ENCODE data around the genes DBP, DHDH, ENSG00000268655, CGB8, PPFIA3 and DKKL1.

DNA sequence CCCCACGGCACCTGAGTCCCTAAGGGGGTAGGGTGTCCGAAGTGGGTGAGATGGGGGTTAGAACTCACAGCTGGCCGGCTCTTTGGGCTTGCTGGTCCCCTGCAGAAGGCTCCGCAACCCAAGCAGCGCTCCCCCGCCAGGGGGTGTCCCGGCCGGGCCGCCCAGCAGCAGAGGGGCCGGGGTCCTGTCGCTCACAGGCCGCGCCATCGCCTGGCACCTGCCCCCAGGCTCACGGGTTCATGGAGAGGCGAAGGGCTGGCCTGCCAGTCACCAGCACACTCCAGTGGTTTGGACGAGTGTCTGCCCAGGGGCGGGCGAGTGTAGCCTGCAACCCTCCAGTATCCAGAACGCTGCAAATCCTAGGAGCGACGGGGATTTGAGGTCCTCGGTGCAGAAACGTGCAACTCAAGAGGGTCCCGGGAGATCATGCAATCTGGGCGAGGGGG is 368 bp downstream of the DBP start:
- RRBS, result 10% methylated on average over 4 of the region's 26 CpGs

- RRBS, result 2% methylated on average over 7 of the region's 43 CpGs
Observed at GRCh38 chr19:48637234-48637750, at the start of gene DBP. Gene DBP, minus strand, starts transcription at chr19:48637379.

DNA sequence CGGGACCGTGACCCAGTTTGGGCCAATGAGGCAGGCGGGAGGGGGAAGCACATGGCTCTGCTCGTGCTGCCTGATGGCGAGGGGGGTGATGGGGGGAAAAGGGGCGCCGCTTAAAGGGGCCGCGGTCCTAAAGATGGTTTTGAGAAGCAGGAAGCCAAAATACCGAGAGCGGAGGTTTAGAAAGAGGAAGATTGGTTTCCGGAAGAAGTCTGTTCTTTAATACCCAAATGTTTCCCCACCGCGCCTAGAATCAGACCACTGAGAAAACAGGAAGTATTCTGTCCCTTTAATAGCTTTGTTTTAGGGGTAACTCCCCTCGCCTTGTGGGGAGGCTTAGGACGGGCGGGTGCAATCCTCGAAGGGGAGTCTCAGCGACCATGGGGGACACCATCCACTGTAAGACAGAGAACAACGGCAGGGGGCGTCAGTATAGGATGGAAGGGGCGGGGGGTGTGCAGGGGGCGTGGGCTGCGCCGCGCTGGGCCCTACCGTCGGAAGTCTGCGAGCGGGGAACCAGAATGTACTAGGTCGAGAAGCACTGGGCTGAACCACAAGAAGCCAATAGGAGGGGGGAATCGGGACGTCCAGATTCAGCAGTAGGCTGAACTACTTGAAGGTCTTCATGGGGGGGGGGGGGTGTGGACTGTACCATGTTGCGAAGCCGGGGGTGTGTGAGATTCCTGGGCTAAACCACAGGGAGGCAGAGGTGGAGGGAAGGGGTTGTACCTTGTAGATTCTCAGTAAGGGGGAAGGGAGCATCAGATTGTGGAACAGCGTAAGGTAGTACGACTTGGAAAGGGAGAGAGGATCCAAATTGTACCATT is 784 bp upstream of the DBP start:
- RRBS, result no CpG with 5 or more reads among the region's 37 CpGs

DNA sequence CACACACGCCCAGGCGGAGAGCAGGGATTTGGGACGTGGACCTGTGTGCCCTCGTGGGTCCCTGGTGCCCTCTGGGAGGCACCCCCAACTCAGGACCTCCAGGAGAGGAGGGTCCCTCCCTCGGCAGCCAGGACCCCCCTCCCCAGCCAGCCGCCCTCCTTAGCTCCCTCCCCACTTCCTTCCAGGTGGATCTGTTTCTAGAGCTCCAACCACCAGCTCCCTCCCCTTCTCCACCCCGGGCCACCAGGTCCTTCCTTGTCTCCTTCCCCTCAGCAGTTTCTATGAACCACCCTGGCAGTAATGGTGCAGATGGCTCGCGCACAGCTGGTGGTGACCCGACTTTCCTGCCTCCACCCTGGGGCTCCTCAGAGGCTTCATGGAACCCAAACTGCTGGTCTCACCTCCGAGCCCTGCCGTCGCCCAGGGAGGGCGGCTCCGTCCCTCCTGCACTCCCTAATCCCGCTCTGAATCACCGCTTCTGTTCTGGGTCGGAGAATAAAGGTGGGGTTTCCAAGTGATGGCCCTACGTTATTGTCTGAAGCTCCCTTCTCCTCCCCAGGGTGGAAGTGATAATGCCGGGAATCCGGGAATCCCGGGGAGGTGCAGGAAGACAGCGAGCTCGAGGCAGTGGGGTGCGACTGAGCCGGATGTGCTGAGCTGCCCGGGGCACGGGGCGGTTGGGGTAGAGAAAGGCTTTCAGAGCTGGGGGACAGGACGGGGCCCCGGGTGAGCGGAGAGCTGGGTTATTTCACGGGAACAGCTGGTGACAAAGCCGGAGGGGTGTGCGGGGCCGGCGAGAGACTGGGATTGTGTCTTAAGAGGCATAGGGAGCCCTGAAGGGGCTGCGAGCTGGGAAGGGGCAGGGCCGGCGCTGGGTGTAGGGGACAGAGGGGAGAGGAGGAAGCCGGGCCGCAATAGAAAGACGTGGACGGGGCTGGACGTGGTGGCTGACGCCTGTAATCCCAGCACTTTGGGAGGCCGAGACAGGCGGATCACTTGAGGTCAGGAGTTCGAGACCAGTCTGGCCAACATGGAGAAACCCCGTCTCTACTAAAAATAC is 691 bp downstream of the FUT2 start:
- RRBS, result 94% methylated on average over 12 of the region's 50 CpGs

DNA sequence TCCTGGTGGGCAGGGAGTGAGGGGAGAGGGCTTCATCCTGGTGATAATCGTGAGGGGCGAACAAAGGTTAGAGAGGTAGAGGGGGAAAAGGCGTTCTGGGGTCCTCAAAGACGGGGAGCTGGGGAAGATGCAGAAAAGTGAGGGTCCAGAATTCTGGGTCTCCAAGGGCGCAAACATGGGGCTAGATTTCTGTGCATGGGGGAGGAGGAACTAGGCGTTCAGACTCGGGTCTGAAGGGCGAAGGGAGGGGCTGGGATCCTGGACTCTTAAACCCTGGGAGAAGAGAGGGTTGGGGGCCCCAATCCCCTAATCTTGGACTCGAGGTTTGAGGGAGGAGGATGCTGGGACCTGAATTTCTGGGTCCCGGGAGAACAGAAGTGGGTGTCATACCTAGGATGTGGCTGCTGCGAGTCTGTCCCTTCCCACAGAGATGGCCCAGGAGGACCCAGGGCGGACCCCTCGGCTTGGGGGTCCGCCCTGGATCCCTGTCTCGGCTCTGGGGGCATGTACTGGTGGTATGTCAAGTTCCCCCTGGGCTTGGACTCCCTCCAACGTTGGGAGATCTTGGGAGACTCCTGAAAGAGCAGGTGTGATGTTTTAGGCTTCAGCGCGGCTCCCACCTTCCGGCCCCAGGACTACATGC is 4.5 kb downstream of the MAMSTR start:
- RRBS, result no CpG with 5 or more reads among the region's 19 CpGs

GRCh38 chr19:48715648-48716237 is 3.8 kb downstream of the MAMSTR start:
- RRBS, result 91% methylated on average over 8 of the region's 23 CpGs

DNA sequence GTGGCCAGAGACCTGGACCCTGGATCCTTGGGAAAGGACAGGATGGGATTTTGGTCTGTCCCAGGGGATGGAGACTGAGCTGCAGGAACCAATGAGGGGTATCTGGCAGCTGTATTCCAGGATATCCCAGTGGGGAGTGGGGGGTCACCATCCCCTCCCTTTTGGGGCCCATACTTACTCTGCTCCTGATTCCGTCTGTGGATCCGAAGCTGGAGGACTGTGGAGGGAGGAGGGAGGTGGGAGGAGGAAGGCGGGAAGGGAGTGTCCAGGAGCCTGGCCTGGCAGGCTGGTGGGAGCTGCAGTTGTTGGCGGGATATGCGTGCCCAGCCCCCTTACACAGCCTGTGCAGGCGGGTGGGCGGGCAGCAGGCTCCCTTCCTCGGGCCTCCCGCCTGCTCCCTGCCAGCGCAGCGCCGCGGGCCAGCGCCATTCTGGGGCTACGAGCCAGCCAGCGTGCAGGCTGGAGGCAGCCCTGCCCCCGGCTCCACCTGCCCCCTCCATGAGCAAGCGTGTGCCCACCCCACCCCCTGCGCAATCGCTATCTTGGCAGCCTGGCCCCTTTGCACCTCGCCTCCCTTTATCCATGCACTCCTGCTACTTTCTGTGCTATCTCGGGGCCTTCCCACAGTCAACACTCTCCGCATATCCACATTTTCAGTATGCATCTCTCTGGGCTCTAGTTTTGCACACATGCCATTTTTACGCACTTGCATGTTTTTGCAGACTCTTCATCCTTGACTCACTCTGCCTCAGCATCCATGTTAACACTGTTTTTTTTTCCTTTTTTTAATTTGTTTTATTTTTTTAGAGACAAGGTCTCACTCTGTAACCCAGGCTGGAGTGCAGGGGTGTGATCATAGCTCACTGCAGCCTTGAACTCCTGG is 2.8 kb downstream of the MAMSTR start:
- RRBS, result no CpG with 5 or more reads among the region's 24 CpGs

GRCh38 chr19:48780751-48781025 is 25.4 kb downstream of the FGF21 start:
- RRBS, result no CpG with 5 or more reads among the region's 4 CpGs

GRCh38 chr19:48874352-48875127 is 2.3 kb downstream of the PPP1R15A start:
- RRBS, result no CpG with 5 or more reads among the region's 17 CpGs

- RRBS, result no CpG with 5 or more reads among the region's 44 CpGs
Observed at GRCh38 chr19:48933323-48934070, at the start of gene DHDH. Gene DHDH, plus strand, starts transcription at chr19:48933699.

DNA sequence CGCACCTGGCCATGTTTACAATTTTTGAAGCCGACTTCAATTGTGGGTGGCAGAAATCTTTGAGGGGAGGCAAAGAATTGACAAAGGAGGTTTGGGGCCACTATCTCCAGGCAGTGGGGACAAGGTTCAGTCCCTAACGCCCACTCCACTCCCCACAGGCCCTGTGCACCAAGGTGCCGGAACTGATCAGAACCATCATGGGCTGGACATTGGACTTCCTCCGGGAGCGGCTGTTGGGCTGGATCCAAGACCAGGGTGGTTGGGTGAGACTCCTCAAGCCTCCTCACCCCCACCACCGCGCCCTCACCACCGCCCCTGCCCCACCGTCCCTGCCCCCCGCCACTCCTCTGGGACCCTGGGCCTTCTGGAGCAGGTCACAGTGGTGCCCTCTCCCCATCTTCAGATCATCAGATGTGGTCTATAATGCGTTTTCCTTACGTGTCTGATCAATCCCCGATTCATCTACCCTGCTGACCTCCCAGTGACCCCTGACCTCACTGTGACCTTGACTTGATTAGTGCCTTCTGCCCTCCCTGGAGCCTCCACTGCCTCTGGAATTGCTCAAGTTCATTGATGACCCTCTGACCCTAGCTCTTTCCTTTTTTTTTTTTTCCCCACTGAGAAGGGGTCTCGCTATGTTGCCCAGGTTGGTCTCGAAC is 4.3 kb upstream of the FTL start:
- RRBS, result no CpG with 5 or more reads among the region's 16 CpGs

GRCh38 chr19:48965519-48966448 is 675 bp downstream of the FTL start:
- RRBS, result no CpG with 5 or more reads among the region's 54 CpGs

DNA sequence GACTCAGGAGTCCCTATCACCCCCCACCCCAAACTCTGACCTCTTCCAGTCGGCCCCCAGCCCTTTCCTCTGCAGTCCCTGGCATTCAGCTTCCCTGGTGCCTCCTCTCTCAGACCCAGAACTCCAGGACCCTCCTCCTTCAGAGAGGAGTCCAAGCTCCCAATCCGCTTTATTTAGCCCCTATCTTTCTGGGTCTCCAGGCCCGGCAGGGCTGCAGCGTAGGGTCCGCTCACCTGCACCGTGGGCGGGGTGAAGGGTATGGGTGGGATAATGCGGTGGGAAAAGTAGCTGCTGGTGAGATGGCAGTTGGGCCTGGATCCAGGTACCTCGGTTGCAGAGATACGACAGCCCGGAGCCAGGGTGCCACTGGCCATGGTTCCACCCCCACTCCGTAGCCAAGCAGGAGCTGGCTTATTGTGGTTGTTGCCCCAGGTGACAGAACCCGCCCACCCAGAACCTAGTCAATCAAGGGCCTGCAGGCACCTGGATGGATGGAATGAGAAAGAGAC is at the start of gene ENSG00000268655:
ENSG00000268655 (minus strand) TSS at position 408 of the 509 bp plus-strand sequence.
- RRBS, result no CpG with 5 or more reads among the region's 13 CpGs

DNA sequence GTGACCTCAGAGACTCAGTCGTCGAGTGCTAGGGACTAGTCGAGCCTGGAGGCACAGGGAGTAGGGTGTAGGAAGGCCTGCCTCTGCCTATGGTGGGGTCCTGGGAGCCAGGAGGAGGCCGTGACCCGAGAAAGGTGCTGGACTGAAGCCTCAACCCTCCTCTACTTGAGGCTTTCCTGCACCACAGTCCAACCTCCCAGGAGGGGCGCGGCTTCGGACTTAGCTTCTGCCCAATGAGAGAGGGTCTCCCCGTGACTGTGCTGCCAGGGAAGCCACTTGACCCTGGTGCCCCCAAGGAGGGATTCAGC is at the start of gene CGB8:
CGB8 (minus strand) TSS at position 149 of the 308 bp plus-strand sequence.
- RRBS, result no CpG with 5 or more reads among the region's 9 CpGs

DNA sequence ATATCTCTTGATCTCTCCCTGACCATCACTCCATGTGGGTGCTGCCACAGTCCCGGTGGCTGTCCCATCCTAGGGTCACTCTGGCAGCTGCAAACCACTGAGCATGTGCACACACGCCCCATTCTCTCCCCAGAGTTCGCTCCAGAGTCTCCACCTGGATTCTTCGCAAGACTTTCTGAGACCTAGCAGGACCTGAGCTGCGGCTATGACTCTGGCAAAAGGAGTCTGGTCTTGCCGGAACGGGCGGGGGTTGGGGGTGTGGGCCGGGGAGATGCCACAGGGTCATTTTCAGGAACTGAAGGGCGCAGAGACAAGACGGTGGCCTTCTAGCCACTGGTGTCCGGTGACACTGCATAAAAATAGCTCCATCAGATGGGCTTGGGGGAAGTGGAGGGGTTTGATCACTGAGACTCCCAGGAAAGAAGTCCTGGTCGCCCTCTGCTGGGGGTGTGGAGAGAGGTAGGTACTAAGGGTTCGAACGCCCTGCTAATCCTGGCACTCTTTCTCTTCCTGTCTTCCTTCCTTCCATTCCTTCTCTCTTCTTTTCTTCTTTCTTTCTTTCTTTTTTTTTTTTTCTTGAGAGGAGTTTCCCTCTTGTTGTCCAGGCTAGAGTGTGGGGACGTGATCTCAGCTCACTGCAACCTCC is 1.3 kb upstream of the KCNA7 start:
- RRBS, result 52% methylated on average over 4 of the region's 16 CpGs

GRCh38 chr19:49107364-49108802 is 6.3 kb upstream of the LIN7B start:
- RRBS, result 97% methylated on average over 31 of the region's 111 CpGs

- RRBS, result 2% methylated on average over 41 of the region's 59 CpGs
Observed at GRCh38 chr19:49119216-49119855, at the start of gene PPFIA3. Gene PPFIA3, plus strand, starts transcription at chr19:49119544.

DNA sequence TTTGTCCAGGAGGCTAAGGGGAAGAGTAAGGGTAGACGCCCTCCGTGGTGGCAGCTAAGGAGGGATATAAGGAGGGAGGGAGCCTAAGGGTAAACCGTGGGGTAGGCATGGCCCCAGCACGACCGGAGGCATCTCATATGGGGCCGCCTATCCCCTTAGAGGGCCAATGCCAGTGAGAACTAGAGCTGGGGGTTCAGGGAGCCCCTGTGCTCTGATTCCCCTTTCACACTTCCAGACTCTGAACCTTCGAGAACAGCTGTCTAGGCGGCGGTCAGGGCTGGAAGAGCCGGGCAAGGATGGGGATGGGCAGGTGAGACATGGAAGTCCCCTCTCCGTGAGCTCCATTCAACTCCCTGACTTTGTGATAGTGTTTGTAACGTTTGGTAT is 10.4 kb downstream of the PPFIA3 start:
- RRBS, result no CpG with 5 or more reads among the region's 12 CpGs

GRCh38 chr19:49164925-49165769 is 7.6 kb downstream of the TRPM4 start:
- RRBS, result no CpG with 5 or more reads among the region's 26 CpGs

DNA sequence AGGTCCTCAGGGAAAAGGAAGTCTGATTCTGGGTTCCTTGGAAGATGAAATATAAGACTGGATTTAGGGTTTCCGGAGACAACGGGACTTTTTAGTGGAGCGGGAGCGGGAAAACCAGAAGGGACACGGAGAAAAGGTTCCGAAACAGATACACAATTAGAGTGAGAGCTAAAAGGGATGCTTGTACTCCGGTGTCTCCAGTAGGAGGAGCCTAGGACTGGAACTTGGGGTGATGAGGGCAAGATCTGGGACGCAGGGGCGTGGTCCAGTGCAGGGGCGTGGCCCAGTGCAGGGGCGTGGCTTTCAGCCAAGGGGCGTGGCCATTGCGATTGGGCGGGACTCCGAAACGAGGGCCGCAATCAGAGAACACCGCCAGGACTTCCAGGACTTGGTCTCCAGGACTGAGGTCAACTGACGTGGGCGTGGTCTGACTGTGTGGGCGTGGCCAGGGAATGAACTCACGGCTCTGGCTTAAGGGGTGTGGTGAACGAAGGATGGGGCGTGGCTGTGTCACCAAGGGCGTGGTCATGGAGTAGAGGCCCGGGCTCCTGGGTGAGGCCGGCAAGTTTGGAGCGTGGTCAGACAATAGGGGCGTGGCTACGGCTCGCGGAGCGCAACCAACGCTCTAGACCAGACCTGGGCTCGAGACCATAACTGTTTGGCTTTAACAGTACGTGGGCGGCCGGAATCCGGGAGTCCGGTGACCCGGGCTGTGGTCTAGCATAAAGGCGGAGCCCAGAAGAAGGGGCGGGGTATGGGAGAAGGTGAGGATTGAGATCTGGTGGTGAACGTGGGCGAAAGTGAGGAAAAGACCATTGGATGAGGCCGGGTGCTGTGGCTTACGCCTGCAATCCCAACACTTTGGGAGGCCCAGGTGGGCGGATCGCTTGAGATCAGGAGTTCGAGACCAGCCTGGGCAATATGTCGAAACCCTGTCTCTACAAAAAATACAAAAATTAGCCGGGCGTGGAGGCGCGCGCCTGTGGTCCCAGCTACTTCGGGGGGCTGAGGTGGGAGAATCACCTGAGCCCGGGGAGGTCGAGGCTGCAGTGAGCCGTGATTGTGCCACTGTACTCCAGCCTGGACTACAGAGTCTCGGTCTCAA is at the start of gene DKKL1:
DKKL1 (plus strand) TSS at position 633 of the 1,105 bp plus-strand sequence.
- RRBS, result 7% methylated on average over 12 of the region's 61 CpGs